LUHMES (cell line): ENCODE measurements around a stretch of chr1.

DNA sequence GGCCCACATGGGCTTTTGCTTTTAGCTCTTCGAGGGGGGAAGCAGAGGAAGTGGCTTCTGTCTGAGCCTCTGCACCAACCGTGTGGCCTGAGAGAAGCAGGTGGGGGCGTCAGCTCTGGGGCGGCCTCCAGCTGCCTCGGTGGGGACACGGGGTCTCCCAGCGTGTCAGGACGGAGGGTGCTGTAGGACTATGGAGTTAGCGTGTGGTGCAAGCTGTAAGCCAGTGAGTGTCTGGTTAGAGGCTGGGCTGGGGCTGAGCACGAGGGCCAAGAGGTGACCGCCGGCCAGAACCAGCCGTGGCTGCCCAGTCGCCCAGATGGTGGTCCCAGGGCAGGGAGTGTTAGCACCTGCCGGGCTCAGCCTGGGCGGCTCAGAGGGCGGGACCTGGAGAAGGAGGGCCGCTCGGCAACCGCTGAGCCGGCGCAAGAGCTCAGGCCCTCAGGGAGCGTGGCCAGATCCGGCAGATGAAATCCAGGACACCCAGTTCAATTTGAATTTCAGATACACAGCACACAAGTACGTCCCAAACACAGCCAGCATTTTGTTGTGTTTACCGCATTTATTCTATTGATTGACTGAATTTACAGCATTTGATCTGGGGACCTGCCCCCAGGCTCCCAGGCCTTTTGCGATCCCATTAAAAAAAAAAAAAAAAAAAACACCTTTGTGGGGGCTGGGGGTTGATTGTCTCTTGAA lies 87.9 kb downstream of the PRDM16 start:
- PRO-cap: bidirectional peak, plus-strand start at position 482 of the sequence, minus-strand start at position 319 of the sequence

- PRO-cap: no peak
Observed at GRCh38 chr1:3204418-3205318, 135.7 kb downstream of the PRDM16 start.

DNA sequence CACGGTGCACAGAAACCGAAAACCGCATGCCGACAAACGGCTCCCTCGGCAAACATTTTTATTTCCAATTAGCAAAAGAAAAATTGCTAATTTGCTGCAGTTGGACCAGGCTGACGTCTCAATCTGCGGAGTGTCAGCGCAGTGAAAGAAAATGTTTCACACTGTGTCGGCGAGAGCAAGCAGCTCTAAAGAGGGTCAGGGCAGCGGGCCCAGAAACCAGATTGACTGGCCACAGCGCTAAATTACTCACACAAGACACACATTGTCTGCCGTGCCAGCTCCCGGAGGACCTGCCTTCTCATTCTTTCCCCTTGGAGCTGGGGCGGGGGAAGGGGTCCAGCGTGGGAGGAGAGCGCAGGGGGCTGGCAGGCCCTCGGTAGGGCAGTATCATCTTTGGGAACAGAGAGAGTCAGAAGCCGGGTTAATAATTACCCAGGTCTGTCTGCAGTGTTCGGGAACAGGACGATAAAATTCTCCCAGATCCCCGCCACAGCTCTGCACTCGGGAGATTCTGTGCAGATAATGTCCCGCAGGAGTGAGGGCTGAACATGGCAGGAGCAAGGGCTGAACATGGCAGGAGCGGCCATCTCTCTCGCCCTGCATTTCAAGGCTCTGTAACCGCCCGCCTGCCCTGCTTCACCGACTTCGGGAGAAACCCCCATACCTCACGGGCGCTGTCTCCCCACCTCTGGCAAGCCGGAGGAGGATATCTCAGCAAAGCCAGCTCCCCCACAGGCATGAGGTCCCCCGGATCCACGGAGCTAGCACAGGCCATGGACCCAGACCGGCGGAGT lies 150.3 kb downstream of the PRDM16 start:
- PRO-cap: no peak

DNA sequence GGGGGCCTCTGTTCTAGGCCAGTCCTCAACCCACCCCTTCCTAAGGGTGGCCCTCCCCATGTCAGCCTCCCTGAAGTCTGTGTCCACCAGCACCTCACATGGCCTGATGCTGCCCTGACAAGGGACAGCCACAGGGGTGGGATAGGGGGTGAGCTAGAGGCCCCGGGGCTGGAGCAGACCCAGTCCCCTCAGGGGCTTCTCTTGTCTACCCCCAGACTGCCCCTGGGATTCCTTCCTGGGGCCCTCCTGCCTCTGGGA lies 15.0 kb upstream of the ARHGEF16 start:
- PRO-cap: no peak

DNA sequence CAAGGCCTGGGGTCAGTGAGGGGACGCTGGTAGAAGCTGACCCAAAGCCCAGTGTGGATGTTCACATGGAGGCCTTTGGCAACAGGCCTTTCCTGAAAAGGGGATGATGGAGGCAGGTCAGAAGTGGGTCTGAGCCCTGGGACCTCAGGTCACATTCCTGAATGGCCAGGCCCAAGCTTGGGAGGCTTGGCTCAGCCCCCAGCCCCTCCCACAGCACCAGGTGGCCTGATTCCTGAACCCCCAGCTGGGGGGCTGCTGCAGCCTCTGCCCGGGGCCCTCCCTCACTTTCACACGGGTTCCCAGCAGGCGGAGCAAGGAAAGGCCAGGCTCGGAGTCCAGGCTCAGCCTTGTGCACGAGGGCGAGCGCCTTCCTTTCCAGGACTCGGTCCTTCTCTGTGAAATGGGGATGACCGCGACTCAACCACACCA lies 708 bp upstream of the ARHGEF16 start:
- PRO-cap: no peak

DNA sequence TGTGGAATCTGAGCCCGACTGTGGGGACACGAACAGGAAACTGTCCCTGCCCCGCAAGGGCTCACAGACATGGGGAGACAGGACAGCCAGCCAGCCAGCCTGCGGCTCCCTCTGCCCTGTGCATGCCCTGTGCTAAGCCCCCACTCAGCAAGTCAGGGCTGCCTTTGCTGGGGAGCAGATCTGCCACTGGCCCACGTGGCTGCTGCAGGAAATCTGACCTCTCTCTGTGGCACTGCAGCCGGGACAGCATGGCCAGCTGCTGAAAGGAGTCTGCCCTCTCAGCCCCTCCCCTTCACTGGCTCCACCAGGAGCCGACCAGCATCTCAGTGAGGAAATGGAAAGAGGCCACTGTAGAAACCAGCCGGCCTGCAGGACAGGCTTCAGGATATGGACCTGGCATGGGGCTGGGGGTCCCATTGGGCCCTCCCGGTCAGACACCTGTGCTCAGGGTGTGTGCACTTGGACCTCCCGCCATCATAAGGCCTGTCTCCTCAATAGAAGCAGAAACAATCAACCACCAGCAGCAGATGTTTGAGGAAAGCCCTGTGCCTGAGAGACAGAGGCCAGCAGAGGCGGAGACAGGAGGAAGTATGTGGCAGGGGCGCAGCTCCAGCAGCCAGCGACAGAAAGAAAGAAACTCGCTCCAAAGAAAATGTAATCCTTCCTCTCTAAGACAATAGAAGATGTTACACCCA lies 3.8 kb downstream of the ARHGEF16 start:
- PRO-cap: bidirectional peak, plus-strand start at position 294 of the sequence, minus-strand start at position 216 of the sequence

DNA sequence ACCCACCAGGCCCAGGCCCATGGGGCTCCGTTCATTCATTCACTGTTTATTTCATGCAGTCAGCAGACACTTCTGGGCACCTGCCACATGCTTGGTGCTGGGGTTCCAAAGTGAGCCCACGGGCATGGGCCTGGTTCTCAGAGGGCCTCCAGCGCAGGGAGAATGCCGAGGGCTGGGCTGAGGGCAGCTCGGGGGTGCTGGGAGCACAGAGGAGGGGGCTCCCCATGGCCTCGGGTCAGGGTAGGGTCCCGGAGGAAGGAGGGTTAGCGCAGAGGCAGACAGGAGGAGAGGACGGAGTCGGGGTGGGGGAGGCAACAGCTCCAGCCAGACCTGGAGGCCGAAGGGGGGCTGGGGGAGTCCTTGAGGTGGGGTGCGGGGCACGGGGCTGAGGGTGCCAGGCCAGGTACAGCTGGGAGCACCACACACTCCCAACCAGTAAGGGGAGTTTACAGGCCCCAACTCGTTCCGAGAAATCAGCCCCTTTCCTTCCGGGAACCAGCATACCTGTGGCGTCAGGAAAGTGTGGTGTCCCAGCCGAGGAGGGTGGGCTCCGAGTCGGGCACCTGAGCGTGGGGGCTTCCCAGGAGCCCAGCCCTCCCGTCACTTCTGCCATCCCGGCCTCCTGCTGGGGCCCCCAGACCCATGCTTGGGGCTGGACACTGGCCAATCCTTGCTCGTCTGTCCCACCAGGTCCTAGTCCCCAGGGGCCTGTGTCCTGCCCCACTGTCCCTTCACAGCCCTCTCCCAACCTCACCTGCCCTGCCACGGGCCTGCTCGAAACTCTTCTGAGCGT lies 10.8 kb downstream of the ARHGEF16 start:
- PRO-cap: no peak

DNA sequence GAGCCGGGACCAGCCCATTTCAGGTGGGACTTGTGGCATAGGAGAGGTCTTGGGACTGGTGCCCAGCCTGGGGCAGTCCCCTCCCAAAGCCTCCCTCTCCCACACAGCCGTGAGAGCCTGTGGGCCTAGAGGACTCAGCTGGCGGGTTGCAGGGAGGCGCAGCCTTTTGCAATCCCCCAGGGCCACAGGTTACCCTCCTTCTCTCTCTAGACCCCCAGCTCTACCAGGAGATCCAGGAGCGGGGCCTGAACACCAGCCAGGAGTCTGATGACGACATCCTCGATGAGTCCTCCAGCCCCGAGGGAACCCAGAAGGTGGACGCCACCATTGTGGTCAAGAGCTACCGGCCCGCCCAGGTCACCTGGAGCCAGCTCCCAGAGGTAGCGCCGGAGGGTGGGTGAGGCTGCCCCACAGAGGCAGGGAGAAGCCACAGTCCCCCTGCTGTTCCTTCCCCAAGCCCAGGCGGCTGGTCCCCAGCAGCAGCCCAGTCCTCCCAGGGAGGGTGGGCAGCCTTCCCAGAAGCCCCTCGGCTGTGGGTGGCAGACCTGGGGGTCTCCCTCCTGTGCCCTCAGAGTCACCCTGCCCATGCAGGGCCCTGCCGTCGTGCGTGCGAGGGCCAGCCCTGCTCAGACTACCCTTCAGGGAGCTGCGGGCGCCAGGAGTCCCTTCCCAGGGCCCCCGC lies 12.6 kb downstream of the ARHGEF16 start:
- PRO-cap: no peak

- PRO-cap: no peak
Observed at GRCh38 chr1:3468041-3468880, 13.8 kb downstream of the ARHGEF16 start.

DNA sequence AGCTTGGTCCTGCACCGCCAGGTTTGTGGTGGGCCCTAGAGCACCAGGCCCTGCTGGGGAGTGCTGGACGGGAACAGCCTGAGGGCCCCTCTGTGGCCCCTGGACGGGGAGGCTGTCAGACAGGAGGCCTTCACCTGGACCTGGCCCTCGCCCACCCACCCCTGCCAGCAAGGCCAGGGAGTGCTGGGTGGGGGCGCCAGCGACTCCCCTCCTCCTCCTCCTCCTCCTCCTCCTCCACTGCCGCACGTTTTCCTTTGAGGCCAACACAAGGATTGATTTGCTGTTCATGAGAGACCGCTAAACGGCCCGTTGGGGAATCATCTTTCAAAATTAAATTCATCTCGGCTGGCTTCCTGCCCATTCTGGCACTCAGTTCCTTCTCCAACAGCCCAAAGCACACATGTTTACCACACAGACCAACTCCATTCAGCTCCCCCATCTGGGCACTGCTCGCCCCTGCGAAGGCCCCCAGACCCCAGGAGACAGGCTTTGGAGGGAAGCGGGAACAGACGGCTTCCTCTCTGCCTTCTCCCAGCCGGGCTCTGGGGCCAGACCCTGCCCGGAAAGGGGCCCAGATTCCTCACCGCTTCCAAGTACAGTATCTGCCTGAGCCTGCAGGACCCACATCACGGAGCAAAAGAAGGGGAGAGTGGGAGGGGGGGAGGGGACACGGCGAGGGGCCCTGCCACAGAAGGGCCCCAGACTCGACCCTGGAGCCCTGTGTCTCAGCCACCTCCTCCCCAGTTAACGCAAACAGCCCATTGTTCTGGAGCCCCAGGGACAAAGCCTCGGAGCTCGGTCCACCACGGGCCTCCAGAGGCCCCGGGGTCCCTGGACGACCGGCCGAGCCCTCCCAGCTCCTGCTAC lies 808 bp downstream of the MEGF6 start:
- PRO-cap: bidirectional peak, plus-strand start at position 537 of the sequence, minus-strand start at position 459 of the sequence

DNA sequence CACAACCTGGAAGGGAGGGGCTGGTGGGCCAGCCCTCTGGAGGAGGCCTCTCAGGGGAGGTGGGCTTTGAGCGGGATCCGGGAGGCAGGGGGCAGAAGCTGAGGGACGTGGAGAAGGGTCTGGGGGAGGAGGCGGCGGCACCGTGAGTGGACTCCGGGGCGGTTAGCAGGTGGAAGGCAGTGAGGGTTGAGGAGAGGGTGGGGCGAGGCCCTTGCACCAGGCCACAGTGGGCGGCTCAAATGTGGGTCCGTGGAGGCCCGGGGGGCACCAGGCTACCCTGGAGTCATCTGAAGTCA lies 46.1 kb downstream of the TP73 start:
- PRO-cap: no peak

DNA sequence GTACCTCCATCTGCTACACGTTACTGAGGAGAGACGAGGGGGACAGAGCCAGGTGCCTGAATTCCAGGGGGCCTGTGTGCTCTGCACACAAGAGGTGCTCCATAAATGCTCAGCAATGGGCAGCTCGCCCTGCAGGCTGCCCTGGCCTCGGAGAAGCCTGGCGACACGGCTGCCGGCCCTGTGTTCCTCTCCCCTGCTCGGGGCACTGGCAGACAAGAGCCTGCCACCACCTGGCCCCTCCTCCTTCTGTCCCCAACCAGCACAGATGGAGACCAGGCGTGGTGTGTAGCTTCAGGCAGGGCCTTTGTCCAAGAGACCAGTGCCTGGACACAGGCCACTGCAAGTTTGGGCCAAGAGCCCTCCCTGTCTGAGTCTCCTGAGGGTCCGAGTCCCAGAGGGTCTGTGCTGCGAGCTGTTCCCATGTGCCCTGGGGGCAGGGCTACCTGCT lies 33.0 kb upstream of the CCDC27 start:
- PRO-cap: no peak

DNA sequence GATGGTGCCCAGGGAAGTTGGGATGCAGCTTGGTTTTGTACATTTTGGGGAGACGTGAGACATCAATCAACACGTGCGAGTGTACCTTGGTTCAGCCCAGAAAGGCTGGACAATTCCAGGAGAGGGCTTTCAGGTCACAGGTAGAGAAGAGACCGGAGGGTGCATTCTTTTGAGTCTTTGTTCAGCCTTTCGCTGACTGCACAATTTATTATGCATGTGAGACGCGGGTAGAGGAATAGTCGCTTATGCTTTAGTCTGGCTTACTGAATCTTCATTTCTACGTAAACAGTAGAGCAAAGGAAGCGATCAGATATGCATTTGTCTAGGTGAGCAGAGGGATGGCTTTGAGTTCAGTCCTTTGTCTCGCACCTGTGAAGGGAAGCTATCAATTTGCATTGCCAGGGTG lies 499 bp upstream of the LRRC47 start:
- PRO-cap: no peak

- PRO-cap: no peak
Observed at GRCh38 chr1:3809941-3810646, 13.8 kb upstream of the LRRC47 start.

- PRO-cap: no peak
Observed at GRCh38 chr1:3836332-3836762, 20.7 kb downstream of the CEP104 start.

- PRO-cap: no peak
Observed at GRCh38 chr1:3865011-3865818, 7.9 kb downstream of the DFFB start.

DNA sequence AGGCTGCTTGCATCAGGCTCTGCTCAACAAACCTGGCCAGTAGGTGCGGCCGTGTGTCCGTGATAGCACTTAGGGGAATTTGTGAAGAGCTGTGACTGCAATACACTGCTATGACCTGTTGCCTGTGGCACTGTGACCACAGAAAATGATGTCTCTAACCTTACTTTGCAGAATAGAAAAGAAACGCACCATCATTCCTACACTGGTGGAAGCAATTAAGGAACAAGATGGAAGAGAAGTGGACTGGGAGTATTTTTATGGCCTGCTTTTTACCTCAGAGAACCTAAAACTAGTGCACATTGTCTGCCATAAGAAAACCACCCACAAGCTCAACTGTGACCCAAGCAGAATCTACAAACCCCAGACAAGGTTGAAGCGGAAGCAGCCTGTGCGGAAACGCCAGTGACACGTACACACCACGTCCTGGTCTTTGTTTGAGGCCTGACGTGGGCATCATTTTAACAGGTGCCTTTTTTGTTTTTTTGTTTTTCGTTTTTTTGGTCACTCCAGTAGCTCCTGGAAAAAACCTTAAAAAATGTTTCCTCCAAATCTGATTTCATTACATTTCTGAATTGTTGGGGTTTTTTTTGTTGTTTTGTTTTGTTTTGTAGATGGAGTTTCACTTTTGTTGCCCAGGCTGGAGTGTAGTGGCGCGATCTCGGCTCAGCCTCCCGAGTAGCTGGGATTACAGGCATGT lies 16.6 kb downstream of the C1orf174 start:
- PRO-cap: no peak

- PRO-cap: bidirectional peak, plus-strand start at chr1:3900994, minus-strand start at chr1:3900610
Observed at GRCh38 chr1:3900555-3901131, 571 bp upstream of the C1orf174 start.

DNA sequence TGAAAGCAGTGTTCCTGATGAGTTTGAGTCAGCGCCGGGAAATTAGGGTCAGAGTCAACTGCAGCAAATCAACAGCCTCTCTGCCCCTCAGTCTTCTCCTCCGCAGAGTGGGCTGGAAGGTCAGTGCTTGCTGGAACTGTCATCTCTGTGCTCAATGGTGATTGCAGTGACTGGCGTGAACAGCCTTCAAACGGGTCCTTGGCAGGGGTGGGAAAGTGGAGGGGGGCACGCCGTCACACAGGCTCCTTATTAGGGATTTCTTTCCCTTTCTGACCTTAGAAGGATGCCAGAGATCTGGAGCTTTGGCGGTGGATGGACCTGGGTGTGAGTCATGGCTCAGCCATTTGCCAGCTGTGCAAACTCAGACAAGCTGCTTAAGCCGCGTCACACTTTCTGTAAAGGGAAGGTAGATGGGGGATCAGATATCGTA lies 48.1 kb upstream of the C1orf174 start:
- PRO-cap: no peak

DNA sequence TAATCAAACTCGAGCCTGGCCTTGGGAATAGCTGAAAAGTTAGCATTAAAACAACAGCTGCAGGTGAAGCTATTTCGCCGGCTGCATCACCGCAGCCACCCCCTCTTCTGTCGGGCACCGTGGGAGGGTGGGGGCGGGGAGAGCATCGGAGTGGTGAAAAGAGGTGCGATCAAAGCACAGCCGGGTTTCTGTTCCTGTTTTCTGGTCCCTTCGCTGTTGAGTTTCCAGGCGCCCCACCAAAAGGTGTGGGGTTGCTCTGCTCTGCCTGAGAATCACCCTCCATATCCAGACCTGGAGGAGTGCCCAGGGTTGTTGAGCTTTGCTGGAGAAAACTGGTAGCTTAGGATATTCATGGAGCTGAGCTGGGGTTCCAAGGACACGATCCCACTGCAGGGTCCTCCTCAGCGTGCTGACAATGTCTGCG lies 127.5 kb upstream of the C1orf174 start:
- PRO-cap: no peak